ENCODE results near the genes SP140, ITM2C, C2orf72, HTR2B and B3GNT7.

DNA sequence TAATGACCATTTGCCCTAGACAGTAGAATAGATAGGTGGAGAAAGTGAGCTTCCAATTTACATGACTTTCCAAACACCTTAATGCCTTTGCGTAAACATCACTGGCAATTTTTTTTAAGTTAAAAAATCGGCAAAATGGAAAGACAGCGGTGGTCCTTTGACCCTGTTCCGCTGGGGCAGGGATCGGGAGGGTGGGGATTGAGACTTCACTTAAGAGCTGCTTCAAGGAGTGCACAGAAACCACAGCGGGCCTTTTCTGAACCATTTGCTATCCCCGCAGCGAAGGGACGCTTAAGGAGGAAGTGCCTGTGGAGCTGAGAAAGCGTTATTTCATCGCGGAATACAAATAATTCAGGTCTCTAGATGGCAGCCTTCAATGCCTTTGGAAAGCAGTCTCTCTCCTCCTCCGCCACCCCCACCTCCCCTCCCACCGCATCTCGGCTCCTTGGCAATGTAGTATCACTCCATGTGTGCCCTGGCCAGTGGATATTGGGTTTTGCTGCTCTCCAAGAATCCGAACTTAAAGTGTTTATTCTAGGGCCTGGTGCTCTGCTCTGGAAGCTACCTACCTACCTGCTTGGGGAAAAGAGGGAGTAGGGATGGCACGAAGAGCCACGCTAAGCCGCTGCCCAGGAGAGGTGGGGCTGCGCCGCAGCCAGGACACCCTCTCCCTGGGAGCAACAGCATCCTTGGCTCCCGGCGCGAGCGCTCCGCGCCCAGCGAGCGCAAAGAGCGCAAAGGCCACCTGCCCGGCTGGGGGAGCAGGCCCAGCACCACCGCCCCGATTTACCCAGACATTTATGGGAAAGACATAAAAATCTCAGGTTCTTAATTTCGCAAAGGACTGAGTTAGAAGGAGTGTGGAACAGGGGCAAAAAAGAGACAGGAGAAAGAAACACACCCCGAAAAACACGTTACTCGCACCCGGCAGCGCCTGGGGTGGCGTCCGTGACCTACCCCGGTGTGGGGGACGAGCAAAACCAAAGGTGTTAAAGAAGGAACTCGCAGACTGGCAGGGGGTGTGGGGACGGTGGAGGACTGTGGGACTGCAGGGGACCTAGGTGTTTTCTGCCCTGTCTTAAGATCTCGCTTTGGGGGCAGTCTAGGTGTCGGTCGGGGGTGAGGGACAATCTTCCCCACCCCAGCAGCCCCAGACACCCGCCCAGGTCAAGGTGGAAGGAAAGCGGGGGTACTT is 1.1 kb downstream of the SPHKAP start:
- RRBS = 4% methylated on average over 10 of the region's 50 CpGs

DNA sequence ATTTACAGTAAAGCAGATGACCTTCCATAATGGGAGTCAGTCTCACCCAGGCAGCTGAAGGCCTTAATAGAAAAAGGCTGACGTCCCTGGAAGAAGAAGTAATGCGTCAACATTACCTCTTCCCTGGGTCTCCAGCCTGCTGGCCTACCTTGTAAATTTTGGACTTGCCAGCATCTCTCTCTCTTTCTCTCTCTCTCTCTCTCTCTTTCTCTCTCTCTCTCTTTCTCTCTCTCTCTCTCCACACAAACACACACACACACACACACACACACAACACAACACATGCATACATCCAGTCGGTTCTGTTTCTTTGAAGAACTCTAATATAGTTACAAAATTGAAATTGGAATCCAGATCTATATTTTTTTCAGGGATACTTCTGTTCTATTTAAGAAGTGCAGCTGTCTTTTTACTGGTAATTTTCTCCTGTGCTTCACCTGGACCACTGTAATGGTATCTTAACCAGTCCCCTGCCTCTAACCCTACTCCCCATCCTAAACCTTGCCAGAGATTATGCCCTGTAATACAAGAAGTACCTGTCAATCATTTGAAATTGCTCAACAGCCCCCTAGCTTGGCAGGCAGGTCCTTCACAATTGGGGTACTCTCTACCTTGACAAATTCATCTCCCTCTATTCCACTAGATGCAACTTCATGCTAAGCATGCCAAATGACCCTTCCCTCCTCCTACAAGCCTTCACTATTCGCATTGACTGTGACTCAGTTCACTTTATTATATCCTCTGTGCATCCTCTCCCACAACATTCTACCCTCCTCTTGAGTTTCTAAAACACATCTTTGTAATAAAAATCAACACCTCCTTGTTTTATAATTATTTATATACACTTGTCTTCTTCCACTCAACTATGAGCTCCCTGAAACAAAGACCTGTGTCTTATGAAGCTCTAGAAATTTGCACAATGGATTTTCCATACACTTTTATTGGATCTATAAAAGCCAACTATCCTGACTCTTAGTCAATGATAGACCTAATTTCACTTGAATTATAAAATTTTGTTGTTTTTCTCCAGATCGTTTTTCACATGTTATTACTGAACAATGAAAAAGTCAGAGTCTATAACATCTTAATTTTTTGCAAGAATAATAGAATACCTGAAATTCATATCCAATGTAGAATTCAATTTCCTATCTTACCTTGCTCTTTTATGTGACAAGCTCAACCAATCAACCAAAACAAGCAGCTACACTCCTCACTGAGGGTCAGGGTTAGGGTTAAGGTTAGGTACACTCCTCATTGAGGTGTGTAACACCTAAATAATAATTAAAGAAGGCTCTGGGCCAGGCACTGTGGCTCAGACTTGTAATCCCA is 156.7 kb downstream of the PID1 start:
- RRBS = no CpG with 5 or more reads among the region's 5 CpGs

DNA sequence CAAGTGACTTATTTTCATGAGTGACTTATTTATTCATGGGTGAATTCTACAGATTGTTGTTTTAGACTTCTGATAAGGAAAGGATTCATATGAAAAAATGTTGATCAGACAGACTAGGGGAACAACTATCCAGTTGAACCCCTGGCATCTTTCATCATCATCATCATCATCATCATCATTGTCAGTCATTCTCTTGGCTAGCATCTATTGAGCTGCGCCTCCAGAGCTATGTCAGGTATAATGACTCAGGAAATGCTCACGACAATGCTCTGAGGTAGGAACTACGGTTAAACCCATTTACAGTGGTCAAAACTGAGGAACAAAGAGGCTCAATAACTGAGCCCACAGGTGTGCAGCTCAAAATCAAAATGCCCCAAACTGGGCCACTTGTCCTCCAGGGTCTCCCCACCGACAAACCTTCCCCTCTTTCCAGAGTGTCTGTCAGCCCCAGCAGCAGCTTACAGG is 93.5 kb downstream of the PID1 start:
- RRBS = no CpG with 5 or more reads among the region's 4 CpGs

DNA sequence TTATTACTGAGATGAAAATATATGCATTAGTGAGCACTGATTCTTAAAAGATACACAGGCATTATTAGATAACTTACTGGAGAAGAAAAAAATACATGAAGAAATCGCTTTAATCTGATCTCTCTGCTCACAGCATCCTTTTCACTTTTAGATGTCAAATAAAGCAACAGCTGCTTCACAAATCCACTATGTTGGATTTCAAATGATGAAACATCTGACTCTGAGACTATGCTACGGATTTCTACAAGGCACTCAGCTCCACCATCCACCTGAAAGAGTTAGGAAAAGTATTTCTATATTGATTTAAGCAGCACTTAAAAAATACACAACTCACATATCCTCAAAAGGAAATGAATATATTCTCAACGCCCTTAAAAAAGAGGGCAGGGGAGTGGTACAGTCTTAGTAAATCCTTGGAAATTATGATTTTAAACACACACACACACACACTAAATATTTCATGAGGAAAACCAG is 82.2 kb upstream of the DNER start:
- RRBS = no CpG with 5 or more reads among the region's 3 CpGs

- RRBS = no CpG with 5 or more reads among the region's 13 CpGs
Measured at GRCh38 chr2:230225371-230226257, at the start of gene SP140. Gene SP140, plus strand, starts transcription at chr2:230225736.

DNA sequence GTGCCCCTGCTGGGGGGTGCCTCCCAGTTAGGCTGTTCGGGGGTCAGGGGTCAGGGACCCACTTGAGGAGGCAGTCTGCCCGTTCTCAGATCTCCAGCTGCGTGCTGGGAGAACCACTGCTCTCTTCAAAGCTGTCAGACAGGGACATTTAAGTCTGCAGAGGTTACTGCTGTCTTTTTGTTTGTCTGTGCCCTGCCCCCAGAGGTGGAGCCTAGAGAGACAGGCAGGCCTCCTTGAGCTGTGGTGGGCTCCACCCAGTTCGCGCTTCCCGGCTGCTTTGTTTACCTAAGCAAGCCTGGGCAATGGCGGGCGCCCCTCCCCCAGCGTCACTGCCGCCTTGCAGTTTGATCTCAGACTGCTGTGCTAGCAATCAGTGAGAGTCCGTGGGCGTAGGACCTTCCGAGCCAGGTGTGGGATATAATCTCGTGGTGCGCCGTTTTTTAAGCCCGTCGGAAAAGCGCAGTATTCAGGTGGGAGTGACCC is 14.8 kb downstream of the SP140L start:
- RRBS = no CpG with 5 or more reads among the region's 19 CpGs

DNA sequence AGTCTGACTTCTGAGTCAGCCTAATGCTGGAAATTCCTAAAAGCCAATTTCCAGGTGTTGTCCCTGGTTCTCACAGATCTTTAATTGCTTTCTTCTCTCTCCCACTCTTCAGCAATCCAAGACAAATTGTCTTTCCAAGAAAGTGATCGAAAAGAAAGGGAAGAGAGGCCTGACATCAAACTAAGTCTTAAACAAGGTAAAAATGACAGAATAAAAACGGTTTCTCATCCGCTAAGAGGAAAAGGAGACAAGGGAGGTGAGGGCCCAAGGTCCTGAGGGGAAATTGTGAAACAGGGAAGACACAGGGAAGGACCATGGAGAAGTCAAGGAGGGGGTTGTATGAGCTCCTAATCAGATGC is 34.5 kb downstream of the SP140L start:
- RRBS = no CpG with 5 or more reads among the region's 3 CpGs

DNA sequence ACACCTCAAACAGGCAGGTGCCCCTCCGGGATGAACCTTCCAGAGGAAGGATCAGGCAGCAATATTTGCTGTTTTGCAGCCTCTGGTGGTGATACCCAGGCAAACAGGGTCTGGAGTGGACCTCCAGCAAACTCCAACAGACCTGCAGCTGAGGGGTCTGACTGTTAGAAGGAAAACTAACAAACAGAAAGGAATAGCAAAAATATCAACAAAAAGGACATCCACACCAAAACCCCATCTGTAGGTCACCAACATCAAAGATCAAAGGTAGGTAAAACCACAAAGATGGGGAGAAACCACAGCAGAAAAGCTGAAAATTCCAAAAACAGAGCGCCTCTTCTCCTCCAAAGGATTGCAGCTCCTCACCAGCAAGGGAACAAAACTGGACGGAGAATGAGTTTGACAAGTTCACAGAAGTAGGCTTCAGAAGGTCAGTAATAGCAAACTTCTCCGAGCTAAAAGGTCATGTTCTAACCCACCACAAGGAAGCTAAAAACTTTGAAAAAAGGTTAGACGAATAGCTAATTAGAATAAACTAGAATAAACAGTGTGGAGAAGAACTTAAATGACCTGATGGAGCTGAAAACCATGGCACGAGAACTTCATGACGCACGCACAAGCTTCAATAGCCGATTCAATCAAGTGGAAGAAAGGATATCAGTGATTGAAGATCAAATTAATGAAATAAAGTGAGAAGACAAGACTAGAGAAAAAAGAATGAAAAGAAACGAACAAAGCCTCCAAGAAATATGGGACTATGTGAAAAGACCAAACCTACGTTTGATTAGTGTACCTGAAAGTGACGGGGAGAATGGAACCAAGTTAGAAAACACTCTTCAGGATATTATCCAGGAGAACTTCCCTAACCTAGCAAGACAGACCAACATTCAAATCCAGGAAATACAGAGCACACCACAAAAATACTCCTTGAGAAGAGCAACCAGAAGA is 110.4 kb downstream of the SP100 start:
- RRBS = no CpG with 5 or more reads among the region's 12 CpGs

DNA sequence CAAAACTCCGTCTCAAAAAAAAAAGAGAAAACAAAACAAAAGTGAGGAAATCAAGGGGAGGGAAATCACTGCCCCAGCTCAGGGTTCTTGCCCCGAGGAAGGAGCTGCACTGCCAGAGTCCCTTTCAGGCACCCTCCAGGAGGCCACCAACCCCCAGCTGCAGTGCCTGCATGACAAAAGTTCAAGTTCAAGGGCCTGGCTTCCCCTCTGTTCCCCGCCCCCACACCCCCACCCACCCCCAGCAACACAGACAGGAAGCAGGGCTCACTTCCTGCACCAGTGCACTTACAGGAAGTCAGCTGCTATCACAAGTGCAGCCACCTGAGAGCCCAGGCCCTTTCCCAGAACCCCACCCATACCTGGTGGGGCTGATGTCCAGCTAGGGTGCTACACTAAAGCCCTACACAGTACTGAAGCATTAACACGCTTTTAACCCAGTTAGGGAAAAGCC is 110.1 kb upstream of the CAB39 start:
- RRBS = no CpG with 5 or more reads among the region's 4 CpGs

GRCh38 chr2:230770719-230771314 is 58.2 kb downstream of the CAB39 start:
- RRBS = no CpG with 5 or more reads among the region's 3 CpGs

- RRBS = no CpG with 5 or more reads among the region's 4 CpGs
Measured at GRCh38 chr2:230843073-230843573, 21.6 kb upstream of the ITM2C start.

GRCh38 chr2:230864423-230865163 is at the start of gene ITM2C:
Gene ITM2C, plus strand, starts transcription at chr2:230864942.
- RRBS = 3% methylated on average over 33 of the region's 72 CpGs

DNA sequence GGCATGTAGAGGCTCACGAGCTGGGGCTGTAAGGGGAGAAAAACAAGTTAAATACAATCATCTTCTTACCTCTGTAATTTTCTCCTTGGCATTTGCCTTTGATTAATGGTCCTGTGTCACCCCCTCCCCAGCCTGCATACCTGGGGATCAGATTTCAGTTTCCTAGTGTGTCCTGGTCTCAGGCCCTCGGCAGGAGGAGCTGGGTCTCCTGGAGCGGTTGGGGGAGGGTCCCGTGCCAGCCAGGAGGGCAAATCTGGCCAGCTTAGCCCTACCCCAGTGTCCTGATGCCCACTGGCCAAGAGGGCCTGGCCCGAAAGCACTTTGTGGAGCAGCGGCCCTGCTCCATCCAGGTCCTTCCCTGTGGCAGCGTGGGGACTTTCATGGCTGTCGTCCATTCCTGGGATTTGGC is 3.8 kb downstream of the ITM2C start:
- RRBS = no CpG with 5 or more reads among the region's 8 CpGs

GRCh38 chr2:231037132-231037688 is at the start of gene C2orf72:
Gene C2orf72, plus strand, starts transcription at chr2:231037523.
- RRBS = 1% methylated on average over 32 of the region's 54 CpGs

- RRBS = no CpG with 5 or more reads among the region's 5 CpGs
Measured at GRCh38 chr2:231124793-231125151, at the start of gene HTR2B. Gene HTR2B, minus strand, starts transcription at chr2:231125042.

DNA sequence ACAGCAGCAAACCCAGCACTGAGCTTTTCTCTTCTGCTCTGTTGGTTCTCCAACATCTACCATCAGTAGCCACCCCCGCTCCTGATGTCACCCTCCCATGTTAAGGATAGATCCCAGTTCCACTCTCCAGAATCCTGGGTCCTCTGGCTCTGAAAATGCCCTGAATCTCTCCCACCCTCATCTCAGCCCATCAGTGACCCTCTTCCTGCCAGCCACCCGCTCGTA is 13.0 kb upstream of the B3GNT7 start:
- RRBS = no CpG with 5 or more reads among the region's 3 CpGs

- RRBS = 33% methylated on average over 2 of the region's 37 CpGs
Measured at GRCh38 chr2:231387909-231389059, 7.2 kb upstream of the B3GNT7 start.

- RRBS = no CpG with 5 or more reads among the region's 17 CpGs
Measured at GRCh38 chr2:231391799-231392744, 3.4 kb upstream of the B3GNT7 start.

- RRBS = 4% methylated on average over 47 of the region's 99 CpGs
Measured at GRCh38 chr2:231395256-231396117, at the start of gene B3GNT7. Gene B3GNT7, plus strand, starts transcription at chr2:231395710.

- RRBS = 7% methylated on average over 17 of the region's 21 CpGs
Measured at GRCh38 chr2:231396118-231396333, 516 bp downstream of the B3GNT7 start.

Measured in iris pigment epithelial cell (primary cell).